GM23338 (cell line): ENCODE measurements around a stretch of chr16.

DNA sequence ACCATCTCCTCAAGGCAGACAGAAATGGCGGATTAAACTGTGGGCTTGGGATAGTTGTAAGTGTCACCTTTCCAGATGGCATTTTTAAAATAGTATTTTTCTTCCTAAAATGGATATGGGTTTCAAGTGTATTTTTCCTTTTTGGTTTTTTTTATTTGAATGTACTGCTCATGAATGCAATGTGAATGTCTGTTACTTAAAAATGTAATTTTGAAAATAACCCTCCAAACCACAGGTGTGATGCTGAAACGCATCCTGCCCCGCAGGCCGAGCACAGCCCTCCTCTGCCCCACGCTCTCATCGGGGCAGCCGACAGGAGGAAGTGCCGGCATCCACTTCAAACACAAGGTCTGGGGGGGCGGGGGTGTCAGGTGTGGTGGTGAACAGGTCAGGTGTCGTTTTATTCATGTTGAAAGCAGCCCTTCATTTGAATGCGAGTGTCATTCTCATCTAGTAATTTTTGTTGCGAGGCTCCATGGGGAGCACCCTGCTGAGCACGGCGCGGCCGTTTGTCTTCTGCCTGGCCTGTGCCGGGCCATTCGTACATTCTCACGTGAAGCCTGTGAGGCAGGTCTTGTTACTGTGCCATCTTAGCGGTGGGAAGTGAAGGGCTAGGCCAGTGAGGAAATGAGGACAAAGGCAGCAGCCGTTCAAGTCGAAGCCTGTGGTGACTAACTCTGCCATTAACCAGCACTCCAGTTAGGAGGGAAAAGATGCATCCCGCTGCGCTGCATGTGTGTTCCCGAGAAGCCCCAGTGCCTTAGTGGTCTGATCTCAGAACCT is 1.8 kb downstream of the ACSF3 start:
- PRO-cap: no peak
- RAMPAGE, long total RNA: no peak

DNA sequence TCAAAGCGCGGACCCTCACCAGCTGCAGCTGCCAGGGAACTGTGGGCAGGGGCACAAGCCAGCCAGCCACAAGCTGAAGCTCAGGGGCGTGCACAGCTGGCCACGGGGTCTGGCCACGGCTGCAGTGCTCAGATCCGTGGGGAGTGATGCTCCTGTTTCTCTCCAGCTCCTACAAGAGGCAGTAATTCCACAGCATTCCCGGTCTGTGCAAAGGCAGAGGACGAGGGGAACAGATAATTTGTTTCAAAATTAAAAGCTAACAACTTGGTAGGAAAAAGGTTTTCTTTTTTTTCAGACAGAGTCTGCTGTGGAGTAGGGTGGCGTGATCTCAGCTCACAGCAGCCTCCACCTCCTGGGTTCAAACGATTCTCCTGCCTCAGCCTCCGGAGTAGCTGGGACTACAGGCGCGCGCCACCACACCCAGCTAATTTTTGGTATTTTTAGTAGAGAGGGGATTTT is 49.5 kb downstream of the ZNF778 start:
- PRO-cap: no peak
- RAMPAGE, long total RNA: no peak

DNA sequence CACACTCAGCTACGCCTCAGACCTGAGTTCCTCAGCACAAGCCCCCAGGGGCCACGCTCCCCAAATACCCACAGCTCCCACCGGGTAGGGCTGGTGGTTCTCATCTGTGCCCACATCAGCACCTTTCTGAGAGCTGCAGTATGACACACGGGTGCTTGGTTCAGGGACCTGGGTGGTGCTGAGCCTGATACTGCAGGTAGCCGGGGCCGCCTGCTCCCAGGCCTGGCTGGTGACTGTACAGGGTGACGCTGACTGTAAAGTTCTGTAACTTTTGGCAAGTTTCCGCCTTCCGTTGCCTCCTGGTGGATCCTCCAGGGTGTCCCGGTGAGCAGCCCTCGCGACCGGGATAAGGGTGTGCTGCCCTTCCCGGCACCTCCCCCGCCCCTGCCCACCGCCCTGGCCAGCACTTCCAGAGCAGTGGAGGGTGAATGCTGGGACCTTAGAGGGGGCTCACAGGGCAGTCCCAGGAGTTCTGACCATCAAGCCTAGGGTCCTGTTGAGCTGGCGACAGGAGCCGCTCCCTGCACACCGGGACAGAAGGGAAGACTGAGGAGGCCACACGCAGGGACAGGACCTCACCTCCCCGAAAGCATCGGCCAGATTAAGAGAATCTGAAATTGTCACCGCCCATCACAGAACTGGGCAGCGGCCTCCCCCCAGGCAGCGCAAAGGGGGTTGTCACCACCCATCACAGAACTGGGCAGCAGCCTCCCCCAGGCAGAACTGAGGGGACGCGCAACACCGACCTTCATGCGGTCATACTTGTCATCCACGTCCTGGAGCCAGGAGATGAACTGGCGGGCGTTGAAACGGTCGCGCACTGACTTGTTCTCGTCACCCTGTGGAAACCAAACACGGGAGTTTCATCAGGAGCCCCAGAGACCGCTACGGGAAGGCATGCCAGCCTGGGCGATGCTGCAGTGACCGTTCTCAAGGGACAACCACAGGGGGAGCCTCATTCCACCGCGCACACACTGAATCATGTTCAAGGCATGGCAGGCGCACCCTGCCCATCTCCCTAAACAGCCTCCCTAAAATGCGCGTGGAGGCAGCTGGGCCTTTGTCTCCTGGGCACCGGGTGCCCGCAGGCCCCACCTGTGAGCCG is 52.9 kb downstream of the ZNF778 start:
- PRO-cap: no peak
- RAMPAGE, long total RNA: no peak

DNA sequence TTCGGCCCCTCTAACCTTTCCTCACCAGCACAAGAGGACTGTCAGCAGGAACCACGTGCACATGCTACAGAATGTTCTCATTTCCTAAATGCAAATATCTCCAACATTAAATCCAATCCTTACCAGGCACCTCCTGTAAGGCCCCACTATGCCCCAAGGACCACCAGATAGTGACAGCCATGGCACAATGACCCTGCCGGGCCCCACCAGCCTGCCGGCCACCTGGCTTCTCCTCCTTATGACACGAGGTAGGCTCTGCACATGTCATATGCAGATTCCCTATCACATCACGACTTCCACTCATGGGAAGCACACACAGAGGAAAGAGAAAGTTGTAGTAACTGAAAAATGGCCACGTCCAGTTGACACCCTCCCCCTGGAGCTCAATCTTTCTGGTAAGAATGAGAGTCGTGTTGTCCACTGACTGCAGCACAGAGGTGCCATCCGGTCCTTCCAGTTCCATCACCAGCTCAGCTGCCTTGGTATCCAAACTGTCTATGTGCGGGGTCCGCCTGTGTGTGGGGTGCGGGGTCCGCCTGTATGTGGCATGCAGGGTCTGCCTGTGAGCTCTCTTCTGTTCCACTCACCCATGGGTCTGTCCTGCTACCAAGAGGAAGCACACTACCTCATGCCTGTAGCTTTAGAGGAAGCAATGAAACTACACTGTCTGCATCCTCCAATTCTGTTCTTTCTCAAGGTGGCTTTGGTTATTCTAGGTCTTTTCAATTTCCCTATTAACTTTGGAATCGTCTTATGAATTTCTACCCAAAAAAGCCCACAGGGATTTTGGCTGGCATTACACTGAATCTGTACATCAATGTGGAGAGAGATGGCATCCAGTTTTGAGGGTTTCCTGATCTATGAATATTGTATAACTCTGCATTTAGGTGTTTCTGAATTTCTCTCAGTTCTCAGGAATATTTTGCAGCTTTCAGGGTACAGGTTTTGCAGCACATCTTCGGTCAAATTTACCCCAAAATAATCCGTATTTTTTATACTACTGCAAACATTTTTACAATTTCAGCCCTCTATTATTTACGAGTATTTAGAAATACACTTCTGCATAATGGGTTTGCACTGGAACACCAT is 92.5 kb downstream of the ZNF778 start:
- PRO-cap: no peak
- RAMPAGE, long total RNA: no peak

DNA sequence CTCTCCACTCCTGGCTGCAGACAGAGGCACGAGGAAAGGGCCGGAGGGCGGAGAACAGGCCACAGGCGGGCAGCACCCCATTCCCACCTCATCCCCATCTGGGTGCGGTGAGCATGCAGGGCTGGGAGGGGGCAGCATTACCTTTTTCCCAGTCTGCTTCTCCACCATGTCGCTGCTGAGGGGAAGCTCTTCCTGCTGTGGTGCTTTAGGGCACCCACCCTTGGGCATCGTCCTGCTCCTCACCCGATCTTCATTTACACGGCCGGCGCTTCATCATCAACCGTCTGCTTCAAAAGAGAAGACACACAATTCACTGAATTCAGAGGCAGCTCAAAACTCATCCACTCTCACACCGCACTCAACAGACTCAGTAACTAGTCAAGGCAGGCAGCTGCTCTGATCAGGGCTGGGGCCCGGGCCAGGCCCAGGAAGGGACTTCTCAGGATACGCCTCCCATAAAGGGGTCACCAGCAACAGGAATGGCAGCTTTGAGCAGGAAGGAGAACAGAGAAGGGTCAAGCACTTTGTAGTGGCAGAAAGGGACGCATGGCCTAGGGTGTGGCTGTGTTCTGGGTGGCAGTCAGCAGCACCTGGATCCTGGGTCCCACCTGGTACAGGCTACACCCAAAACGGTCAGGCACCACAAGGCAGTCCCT is 99.4 kb downstream of the ZNF778 start:
- PRO-cap: no peak
- RAMPAGE, long total RNA: no peak

GRCh38 chr16:89466550-89467180 is 23.7 kb downstream of the ANKRD11 start:
- PRO-cap: no peak
- RAMPAGE, long total RNA: no peak

DNA sequence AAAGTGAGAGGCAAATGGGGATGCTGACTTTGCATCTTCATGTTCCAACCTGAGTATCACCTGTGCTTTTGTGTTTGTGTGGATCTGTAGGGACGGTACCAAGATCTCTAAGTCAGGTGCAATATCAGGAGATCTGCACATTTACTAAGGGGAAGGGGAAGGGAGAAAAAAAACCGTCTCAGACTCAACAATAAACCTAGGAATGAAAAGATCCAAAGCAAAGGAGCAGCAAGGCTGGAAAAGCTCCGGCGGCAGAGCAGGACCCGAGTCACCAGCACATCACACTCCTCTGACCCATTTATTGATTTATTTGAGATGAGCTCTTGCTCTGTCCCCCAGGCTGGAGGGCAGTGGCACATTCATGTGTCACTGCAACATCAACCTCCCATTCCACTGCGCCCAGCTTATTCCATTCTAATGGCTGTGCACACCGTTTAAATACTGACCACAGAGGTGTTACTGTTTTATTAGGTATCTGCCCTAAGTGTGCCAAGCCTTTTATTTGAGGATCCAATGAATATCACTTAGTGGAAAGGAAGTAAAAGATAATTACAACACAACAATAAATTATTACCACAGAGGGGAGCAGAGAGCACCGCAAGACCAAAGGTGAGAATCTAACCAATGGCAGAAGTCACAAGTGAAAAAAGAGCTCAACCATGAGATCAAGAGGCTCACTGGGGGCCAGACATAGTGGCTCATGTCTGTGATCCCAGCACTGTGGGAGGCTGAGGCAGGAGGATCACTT is 18.0 kb downstream of the ANKRD11 start:
- PRO-cap: no peak
- RAMPAGE, long total RNA: no peak

GRCh38 chr16:89480635-89481586 is 9.4 kb downstream of the ANKRD11 start:
- PRO-cap: no peak
- RAMPAGE, long total RNA: no peak

DNA sequence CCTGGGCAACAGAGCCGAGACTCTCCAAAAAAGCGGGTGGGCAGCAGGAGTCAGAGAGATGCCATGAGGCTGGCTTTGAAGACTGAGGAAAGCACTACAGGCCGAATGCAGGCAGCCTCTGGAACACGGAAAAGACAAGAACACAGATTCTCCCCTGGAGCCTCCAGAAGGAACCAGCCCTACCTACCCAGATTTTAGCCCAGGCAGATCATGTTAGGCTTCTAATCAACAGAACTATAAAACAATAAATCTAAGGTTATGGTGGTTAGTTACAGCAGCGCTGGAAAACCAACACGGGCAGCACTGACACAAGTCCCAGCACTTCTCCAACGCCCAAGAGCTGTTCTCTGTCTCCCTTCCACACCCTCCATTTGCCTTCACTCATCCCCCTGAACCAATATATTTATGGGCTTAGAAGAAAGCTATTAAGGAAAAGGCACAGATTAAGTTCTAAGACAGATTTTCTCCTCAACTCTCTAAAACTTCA is 7.6 kb downstream of the ANKRD11 start:
- PRO-cap: no peak
- RAMPAGE, long total RNA: no peak

- PRO-cap: no peak
- RAMPAGE, long total RNA: no peak
Observed at GRCh38 chr16:89525155-89525719, 17.0 kb downstream of the SPG7 start.

GRCh38 chr16:89815726-89816240 is 664 bp downstream of the FANCA start:
- PRO-cap: bidirectional peak, plus-strand start at chr16:89816410, minus-strand start at chr16:89816123
- RAMPAGE, long total RNA: no peak

DNA sequence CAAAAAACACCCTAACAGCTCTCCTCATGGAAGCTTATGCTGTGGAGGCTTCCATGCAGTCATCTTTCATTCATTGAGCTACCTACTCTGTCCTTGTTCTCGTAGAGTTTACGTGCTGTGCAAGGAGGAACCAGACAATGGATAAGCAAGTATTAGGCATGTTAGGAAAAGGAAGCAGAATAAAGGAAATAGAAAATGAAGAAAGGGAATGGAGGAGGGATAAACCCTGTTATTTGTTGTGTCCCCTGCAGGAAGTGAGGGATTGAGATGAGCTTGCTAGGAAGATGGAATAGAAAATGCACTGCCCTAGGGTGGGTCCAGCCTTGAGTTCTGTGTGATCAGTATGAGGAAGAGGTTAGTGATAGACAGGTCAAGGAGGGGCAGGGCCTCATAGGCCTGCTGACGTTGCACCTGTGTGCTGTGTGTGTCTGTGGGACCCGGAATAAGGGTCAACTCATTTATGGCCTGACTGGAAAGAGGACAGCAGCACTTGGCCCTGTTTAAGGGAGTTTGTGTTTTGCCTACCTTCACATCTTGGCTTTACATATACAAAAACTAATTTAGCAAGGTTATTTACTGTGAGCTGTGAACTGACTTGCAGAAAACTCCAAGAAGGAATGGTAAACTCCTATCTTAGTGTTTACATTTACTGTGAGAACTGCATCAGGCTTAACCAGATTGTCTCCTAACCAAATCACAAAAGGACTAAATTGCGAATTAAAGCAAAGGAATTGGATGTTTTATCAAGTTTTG is 26.3 kb downstream of the DEF8 start:
- PRO-cap: no peak
- RAMPAGE, long total RNA: no peak